Left cardiac atrium (tissue), 1 donor: ENCODE results near the genes VWA8 and EPSTI1.

GRCh38 chr13:40615623-40616184 lies 50.7 kb downstream of the FOXO1 start:
- PRO-cap = no peak

DNA sequence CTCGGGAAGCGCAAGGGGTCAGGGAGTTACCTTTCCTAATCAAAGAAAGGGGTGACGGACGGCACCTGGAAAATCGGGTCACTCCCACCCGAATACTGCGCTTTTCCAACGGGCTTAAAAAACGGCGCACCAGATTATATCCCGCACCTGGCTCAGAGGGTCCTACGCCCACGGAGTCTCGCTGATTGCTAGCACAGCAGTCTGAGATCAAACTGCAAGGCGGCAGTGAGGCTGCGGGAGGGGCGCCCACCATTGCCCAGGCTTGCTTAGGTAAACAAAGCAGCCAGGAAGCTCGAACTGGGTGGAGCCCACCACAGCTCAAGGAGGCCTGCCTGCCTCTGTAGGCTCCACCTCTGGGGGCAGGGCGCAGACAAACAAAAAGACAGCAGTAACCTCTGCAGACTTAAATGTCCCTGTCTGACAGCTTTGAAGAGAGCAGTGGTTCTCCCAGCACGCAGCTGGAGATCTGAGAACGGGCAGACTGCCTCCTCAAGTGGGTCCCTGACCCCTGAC lies 35.8 kb downstream of the MRPS31 start:
- PRO-cap = no peak

DNA sequence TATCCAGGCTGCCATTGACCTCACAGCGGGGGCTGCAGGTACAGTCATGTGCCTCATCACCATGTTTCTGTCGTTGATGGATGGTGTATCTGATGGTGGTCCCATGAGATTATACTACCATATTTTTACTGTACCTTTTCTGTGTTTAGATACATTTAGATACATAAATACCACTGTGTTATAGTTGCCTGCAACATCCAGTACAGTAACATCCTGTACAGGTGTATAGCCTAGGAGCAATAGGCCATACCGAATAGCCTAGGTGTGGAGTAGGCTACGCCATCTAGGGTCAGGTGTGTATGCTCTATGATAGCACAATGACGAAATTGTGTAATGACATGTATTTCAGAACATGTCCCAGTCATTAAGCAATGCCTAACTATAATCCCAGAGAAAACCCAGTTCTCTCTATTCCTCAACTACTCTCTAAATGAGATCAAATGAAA lies 3.9 kb downstream of the SLC25A15 start:
- PRO-cap = no peak

- PRO-cap = no peak
These were observed 106.3 kb downstream of the SLC25A15 start for GRCh38 chr13:40895452-40896397.

- PRO-cap = unidirectional peak, plus-strand start at chr13:40921478
These were observed 98.2 kb downstream of the ELF1 start for GRCh38 chr13:40920733-40921534.

DNA sequence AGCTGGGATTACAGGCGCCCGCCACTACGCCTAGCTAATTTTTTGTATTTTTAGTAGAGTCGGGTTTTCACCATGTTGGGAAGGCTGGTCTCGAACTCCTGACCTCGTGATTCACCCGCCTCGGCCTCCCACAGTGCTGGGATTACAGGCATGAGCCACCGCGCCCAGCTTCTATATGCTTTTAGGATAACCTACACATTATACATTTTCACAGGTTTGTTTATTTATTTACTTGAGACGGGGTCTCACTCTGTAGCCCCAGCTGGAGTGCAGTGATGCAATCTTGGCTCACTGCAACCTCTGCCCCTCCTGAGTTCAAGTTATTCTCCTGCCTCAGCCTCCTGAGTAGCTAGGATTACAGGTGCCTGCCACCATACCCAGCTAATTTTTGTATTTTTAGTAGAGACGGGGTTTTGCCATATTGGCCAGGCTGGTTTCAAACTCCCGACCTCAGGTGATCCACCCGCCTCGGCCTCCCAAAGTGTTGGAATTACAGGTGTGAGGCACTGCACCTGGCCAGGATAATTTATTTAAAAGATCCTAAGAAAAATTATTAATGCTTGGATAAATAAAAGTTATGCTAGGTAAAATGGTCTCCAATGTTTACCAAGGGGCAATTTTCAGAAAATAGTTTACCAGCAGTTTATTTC lies 81.4 kb downstream of the ELF1 start:
- PRO-cap = no peak

GRCh38 chr13:41001379-41002256 lies 17.5 kb downstream of the ELF1 start:
- PRO-cap = no peak

DNA sequence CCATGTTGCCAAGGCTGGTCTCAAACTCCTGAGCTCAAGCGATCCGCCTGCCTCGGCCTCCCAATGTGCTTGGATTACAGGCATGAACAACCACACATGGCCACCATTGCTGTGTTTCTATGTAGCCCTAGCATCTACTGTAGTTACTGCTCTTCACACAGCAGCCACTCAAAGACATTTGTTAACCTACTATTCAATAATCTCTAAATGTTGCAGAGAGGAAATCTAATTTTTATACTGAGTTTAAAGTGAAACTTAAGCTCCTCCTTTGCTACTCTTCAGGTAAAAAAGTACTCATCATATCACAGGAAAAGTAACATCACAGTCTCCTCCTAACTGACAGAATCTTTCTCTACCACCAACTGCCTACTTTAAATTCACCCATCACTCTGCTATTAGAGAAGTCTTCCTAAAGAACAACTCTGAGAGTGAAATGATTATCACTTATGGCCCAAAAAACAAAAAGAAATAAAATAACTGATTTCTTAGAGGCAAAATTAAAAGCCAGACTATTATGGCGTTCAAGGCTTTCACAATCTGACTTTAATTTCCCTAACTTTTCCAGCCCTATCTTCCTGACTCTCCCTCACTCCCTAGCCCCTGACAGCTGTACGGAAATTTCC lies 5.6 kb upstream of the ELF1 start:
- PRO-cap = no peak

DNA sequence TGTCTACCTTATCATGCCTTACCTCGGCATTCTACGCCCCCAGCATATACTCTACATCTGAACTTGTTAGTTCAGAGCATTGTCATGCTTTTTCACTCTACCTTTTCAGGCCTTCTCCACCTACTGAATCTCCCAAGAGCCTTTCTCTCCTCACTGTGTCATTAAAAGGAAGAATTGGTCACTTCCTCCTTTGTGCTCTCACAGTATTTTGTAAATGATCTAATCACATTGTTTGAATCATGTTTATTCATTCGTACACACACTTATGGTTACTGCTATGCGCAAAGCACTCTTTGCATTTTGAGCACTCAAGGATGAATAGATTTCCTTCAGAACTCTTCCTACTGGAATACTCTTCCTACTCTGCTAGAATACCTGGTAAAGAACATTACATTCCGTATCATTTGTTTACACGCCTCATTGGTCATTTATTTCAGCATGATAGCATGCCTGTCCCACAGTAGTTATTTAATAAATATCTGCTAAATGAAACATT lies 15.8 kb upstream of the ELF1 start:
- PRO-cap = no peak

DNA sequence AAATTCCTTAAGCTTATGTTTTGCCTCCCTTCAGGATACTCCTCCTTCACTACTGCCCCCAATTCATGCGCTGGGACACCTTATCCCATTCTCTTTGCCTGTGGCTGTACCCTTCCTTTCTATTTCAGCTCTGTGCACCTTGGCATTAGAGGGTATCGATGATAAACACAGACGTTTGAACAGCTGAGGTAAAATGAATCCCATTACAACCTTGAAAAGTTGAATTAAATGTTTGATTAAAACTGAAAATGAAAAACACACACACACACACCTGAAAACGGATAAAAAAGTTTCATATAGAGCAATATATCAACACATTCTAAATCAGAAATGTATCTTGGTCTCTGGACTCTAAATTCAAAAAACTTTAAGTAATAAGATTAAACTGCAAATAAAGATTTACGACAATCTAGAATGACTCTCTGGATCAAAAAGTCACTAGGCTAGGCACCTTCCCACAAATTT lies 10.0 kb upstream of the WBP4 start:
- PRO-cap = no peak

GRCh38 chr13:41312192-41312602 lies 1.1 kb downstream of the NAA16 start:
- PRO-cap = no peak

DNA sequence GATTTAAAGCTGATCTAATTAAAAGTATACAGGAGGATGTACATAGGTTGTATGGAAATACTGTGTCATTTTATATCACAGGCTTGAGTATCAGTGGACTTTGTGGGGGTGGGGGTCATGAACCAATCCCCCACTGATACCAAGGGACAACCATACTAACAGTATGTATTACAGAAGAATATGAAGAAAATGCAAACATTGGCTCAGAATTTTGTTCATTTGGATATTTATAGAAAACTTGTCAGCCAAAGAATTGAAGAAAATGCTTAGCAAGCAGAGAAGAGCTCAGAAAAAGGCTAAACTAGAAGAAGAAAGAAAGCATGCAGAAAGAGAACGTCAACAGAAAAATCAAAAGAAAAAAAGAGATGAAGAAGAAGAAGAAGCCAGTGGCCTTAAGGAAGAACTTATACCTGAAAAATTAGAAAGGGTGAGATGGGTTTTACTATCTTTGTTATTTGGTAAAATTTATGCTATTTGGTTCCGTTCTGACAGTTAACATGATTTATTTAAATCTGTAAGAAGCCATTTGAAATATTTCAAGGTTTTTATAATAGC lies 57.9 kb downstream of the NAA16 start:
- PRO-cap = no peak

DNA sequence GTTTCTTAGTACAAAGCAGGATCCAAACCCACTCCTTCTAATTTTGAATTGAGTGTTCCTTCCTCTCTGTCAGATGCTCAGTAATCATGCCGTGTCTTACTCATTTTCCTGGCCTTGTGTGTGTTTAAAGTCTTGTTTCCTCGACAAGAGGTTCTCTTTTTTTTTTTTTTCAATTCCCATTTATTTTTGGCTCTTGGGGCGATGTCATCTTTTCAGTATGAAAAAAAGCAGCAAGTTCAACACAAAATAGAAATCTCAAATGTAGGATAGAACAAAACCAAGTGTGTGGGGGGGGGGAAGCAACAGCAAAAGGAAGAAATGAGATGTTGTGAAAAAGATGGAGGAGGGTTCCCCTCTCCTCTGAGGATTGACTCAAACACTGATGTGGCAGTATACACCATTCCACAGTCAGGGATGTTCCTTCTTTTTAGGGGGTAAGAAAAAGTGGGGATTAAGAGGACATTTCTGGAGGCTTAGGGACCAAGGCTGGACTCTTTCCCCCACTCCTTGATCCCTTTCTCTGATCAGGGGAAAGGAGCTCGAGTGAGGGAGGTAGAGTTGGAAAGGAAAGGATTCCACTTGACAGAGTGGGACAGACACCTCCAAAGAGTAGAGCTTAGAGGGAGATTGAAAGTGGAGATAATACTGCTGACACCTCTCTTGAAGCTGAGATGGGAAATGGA lies 72.6 kb downstream of the NAA16 start:
- PRO-cap = no peak

- PRO-cap = no peak
These were observed 237.5 kb downstream of the RGCC start for GRCh38 chr13:41694752-41695380.

GRCh38 chr13:41961038-41961761 lies at the start of gene VWA8:
VWA8 (minus strand) TSS chr13:41961109.
- PRO-cap = bidirectional peak, plus-strand start at chr13:41961145, minus-strand start at chr13:41961084

GRCh38 chr13:42272575-42272779 lies 525 bp downstream of the AKAP11 start:
- PRO-cap = no peak

DNA sequence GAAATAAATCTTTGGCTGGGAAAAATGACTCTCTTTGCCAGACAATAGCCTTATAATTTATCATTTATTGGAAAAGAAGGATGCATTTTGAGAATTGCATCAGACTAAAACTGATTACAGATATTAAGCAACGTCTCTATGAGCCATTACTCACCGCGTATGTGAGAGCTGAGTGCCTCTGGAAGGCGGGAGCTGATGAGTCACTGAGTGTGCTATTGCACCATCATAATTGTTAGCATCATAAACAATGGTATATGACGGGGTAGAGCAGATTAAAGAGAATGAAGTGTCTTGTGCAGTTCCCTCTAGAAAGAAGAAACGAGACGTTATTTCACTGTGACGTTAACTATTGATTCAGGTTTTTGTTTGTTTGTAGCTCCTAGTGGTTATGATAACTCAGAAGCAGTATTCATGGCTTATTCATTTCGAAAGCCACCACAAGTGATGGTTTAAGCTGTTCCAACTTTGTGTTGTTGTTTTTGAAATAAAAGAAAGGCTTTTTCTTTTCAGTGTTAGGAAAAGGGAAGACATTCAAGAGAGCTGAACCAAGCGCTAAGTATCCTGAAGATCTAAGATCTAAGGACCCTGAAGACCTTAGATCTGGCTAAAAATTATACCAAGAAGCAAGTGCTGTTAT lies 60.9 kb upstream of the FAM216B start:
- PRO-cap = no peak

DNA sequence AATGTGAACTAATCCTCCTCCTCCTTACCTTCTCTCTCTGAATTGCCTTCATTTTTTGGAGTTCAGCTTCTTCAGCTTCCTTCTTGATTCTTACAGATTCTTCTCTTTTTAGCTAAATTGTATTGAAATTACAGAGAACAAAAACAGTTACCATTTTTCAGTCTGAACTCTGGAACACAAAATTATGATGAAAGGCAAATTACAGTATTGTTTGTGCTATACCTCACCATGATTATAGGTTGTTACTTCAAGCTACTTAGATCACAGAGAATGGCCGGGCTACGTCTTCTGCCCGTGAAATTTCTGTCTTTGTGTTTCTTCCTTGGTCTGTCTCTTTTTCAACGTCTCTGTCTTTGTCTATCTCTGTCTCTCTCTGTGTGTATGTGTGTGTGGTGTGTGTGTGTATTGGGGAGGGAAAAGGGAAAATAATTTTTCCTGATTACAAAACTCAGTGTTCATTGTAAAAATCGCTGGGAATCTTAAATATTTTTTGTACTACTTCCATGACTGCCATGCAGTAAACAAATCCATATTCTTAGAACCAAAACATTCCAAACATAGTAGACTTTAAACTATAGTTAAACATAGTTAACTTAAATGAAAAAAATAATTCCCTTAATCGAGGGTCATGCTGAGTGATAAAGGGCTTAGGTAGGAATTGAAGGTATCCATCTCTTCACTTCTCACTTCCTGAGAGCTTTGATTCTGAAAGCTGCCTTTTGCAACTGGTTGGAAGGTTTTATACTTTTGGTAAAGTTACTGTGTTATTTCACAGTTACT lies 28.6 kb downstream of the EPSTI1 start:
- PRO-cap = no peak

DNA sequence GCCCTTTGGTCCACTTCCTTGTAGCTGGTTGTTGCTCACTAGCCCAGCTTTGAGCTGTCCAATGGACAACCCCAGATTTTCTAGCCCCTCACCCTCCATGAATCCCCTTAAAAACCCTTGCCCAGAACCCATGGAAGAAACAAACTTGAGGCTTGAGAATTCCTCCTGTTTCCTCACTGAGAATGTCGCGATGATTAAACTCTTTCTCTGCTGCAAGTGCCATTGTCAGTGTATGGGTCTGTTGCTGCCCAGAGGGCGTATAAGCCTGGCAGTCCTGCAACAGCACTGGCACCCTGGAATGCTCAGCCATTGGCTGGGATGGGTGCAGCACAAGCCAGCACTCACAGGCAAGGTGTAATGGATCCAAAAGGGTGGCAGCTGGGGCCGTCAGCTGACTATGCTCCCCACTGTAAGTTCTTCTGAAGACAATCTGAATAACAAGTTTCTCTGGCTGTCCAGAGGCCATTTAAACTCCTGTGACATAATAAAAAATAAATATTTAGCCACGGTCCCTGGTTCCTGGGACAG lies 6.2 kb downstream of the EPSTI1 start:
- PRO-cap = no peak

DNA sequence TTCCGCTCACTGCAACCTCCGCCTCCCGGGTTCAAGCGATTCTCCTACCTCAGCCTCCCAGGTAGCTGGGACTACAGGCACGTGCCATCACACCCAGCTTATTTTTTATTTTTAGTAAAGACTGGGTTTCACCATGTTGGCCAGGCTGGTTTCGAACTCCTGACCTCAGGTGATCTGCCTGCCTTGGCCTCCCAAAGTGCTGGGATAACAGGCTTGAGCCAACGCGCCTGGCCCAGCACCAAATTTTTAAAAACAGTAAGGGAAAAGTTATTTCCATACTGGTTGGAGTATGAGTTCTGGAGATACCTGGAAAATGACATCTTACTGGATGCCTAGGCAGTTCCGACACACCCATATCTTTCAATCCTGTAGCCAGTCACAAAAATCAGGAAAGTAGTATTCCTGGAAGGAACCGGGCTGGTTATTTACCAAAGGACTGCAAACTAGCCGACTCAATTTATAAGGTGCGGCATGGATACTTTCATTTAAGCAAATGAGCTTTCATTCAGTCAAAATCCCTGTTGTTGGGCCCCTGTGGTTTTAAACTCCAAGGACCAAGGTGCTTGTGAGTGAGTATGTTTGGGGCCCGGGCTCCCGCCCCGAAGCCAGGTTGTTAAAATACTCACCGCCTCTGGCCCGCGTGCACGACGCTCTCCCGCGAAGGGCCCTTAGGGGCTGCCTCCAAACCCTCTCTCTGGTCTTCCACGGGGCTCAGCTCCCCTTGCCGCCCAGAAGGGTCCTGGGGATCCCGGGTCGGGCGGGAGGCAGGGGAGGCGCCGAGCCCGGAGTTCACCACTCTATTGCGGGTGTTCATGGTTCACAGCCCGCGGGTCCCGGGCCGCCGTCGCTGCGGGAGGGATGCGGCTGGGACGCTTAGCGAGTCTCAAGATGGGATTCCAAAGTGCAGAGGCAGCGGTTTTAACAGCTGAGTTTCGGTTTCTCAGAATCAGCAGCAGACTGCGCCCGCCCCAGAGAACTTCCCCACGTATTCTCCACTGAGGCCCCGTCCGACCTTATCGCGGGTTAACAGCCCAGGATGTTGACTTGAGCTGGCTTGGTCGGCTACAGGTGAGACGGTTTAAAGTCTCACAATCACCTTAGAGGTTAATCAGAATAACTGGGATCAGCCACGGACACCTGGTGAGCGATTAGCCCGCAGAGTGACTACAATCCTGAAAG lies at the start of gene EPSTI1:
TSS of gene EPSTI1 (minus strand) at position 890 of the 1,179 bp plus-strand sequence.
- PRO-cap = bidirectional peak, plus-strand start at position 955 of the sequence, minus-strand start at position 885 of the sequence